Myometrial cell (primary cell): ENCODE data around the genes NUDT2 and SIT1.

DNA sequence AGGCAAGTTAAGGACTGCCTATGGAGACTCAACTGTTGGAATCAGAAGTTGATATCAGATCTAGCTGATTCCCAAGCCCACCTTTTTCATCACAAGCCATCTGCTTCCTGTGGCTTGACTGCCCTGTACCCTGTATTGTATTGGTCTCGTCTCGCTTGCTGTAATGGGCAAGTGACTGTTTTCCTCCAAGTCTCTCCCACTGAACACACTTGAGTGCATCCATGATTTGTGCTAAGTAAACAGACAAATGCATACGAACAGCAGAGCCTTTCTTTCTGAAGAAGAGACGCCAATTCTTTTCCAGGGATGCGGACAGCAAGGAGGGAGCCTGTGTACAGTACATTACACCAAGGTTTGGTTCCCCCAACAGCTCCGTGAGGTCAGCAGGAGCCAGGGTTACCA, 1.4 kb downstream of the BAG1 start:
- RAMPAGE, long total RNA, result no peak

GRCh38 chr9:33391052-33391986, 11.0 kb downstream of the AQP7 start:
- RAMPAGE, long total RNA, result no peak

DNA sequence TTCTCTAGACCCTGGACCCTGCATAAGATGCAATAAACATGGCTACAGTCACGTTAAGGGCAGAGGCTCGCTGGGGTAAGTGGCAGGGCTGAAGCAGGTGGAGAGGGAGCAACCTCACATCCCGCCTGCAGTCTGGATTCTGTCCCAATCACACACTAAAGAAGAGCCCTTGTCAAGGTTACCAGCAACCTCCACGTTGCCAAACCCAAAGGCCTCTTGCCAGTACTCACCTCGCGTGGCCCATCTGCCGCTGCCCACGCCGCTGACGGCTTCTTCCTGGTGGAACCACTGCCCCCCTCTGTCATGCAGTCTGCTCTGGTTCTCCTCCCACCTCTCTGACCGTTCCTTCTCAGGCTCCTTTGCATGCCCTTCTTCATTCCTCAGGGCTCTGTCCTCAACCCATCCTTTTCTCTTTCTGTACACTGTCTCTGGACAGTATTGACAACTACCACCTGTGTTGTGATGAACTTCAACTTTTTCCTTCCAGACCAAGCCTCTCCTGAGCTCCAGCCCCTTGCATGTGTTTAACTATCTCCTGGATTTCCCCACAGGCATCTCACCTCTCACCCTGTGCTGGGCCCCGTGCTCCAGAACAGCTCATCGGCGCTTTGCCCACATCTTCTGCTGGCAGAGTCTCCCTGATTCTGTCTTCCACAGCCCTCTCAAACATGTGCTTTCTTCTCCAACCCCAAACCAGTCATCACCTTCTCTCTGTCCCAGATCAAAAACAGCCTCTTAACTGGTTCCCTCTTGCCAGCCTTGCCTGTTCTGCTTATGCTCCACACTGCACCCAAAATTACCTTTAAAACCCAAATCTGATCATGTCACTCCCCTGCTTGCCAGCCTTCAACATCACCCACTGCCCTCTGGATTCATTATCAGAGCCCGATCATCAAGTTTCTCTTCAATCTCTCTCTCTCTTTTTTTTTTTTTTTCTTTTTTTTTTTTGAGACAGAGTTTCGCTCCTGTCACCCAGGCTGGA, 8.5 kb downstream of the AQP7 start:
- RAMPAGE, long total RNA, result no peak

DNA sequence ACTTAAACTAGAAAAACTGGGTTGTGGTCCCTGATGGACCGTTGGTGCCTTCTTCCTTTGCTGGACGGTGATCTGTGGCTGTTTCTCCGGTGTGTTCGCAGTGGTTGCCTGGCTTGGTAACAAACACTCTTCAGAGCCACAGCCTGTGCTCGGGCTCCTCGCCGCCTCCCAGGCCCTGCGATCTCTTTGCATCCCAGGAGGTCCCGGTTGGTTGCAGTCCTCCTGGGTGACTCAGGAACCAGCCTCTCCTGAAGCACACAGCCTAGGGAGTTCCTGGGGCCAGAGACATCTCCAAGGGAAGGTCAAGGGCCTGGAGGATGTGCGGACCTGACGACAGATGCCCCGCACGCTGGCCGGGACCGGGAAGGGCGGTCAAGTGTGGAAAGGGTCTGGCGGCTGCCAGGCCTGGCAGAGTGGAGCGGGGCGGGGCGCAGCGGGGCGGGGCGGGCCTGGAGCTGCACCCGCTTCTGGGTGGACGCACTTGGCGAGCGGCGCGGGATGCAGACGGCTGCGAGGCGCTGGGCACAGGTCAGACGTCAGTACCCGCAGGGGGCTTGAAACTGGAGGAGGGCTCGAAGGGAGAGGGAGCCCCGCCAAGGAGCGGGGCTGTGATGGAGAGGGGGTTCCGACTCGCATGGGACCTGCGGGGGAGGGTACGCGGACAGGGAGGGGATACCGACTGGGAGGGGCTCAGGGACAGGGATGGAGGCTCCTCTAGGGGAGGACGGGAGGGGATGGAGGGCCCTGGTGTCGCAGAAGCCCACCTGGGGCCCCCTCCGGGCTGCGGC, 45.0 kb upstream of the PRSS3 start:
- RAMPAGE, long total RNA, result start-site peak on the plus strand centred at position 474 of the sequence, 67 bp wide, 164 and 816 reads in 2 replicates

GRCh38 chr9:33867928-33868751, 51.2 kb downstream of the UBE2R2 start:
- RAMPAGE, long total RNA, result no peak

DNA sequence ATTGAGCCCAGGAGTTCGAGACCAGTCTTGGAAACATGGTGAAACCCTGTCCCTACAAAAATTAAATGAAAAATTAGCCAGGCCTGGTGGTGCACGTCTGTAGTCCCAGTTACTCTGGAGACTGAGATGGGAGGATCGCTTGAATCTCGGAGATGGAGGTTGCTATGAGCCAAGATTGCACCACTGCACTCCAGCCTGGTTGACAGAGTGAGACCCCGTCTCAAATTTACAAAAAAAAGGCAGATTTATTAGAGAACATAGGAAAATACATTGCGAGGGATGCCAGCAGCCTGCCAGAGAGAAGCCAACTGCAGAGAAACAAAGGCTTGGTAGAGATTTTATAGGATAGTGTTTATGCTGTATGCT, 61.4 kb downstream of the UBE2R2 start:
- RAMPAGE, long total RNA, result no peak

GRCh38 chr9:34188892-34189344, 10.1 kb downstream of the UBAP1 start:
- RAMPAGE, long total RNA, result no peak

DNA sequence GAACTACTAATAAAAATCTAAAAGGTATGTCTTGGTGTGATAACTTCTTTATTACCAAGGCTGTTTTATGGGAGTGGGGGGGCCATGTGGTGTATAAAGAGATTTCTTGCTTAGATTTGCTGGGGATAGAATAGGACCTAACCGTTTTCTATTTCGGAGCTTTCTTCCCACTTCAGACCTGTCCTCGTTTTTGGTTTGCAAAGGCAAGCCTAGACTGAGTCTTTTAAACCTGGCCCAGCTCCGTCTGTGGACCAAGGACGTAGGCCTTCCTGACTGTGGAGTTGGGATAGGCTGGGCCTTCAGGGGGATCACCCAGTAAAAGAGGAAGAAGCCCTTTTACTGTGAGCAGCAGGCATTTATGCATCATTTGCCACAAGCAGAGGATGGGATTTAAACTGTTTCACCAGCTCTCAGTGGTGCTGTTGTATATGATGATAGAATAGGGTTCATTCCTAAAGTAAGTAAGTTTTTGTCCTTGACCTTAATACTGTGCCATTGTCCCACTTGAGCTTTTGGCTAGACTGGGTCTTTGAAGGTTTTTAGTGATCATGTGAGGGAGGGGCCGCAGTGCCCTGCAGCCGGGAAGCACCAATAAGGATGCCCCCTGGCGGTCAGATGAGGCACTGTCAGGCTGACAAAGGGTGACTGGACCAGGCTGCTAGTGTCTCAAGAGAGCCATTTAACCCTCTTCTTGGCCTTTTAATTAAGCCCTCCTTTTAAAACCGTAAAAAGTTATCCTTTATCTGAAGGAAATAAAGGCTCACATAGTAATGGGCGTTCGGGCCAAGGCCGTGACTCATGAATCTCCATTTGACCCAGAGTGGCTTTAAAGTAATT, 73.9 kb downstream of the UBAP1 start:
- RAMPAGE, long total RNA, result no peak

- RAMPAGE, long total RNA, result start-site peak on the minus strand at chr9:34329197-34329315, 35 and 92 reads in 2 replicates; start-site peak on the plus strand at chr9:34329565-34329589, 259 and 296 reads in 2 replicates
Observed at GRCh38 chr9:34328897-34330000, at the start of gene NUDT2. TSS of gene NUDT2 (plus strand) at chr9:34329569.

GRCh38 chr9:34580033-34580543, 9.4 kb downstream of the CNTFR start:
- RAMPAGE, long total RNA, result no peak

DNA sequence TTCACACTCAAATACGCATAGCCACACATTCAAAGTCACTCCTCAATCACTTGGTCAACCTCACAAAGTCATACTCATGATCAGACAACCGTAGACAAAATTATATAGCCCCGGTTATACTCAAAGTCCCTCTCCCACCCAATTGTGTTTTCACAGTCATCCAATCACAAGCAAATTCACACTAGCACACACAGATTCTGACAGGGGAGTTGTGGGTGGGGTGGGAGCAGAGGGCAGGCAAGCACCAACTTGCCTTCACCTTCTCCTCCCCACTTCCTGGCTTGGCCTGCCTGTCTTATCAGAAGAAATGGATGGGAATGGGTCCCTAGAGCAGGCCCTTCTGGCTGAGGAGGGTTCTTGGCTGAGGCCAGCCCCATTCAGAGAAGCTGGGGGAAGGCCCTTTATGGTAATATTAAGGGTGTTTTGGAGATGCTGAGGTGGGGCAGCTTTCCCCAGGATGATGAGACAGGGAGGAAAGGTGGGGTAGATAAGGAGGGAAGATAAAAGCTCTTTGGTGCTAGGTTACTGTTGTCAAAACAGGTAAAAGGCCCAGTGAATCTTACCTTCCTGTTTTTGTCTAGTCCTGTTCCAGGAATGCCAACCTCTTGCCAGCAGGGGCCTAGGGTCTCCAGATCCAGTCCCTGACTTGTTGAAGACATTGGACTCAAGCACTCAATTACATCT, 625 bp upstream of the CCL27 start:
- RAMPAGE, long total RNA, result no peak

GRCh38 chr9:34809407-34810135, 80.3 kb upstream of the FAM205A start:
- RAMPAGE, long total RNA, result no peak

GRCh38 chr9:35066504-35067243, 5.8 kb downstream of the VCP start:
- RAMPAGE, long total RNA, result no peak

DNA sequence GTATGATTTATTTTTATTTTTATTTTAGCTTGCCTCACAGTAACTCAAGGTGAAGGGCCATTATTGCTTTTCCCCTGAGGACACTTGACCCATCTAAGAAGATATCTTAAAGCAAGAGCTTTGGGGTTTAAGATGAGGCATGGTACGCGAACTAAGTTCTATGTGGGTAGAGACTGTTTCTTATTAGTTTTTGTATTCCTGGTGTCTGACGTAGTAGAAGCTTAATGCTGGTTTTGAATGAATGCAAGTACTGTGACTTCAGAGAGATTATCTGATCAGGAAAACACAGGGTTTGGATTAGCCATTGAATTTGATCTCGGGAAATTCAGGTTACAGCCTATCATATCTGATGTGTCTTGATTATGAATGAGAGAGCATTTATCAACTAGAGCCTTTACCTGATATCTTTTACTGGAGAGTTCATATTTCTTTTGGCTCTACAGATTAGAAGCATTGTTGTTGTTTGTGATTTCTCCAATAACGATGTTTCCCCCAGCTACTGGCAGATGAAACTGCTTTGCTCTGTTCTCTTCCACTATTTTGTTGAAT, 1.1 kb downstream of the UNC13B start:
- RAMPAGE, long total RNA, result no peak

DNA sequence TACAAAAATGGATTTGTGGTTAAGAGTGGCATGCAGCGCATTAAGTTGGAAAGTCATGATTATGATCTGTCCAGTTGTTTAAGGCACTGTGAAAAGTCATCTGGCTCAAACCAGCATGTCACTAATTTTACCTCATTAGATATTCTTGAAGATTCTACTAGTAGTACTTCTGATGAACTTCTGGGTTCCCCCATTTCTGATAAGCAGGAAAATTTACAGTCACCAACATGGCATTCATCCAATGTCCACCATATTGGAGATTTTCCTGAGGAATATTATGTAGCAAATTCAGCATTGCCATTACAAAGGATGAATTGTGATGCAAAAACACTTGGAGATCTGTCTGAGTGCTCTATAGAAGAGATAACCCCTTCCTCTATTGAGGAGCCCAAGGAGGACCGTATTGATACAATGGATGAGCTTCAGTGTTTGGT, 138.6 kb downstream of the UNC13B start:
- RAMPAGE, long total RNA, result no peak

GRCh38 chr9:35489092-35489325, 902 bp upstream of the RUSC2 start:
- RAMPAGE, long total RNA, result no peak

DNA sequence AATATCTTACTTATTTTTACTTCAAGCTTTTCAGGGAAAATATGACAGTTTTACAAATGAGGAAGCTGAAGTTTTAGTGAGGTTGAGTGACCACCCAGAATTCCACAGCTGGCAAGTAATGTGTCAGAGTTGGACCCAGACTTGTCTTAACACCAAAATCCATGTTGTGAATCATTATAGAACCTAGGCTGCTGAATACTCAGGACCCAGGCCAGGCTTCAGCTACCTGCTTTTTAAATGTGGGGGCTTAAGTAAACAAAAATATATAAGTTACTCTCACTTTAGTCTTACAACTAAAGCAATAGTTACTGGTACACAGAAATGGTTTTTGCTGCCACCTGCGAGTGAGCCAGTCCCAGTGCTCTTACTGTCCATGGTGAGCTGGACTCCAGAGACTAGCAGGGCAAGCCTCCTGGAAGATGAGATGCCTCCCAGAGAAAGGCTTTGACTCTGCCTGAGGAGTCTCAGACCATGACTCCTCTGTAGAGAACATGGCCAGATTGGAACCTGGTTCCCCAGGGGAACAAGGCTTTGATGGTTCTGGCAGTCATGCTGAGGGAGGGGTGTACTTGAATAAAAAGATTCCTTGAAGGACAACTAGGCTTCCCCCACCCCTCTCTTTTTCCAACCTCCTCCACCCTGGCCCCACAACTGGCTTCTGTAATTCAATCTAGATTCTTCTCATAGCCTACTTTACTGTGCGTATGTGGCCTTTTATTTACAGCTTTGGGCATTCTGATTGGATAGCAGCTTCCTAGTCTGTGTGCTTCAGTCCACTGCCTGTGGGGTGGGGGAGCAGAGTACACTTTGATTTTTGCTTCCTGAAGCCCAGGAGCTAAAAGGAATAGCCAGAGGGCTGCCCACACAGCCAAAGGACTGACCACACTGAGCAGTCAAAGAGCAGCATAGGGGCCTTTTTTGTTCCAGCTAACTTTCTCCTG, 30.2 kb downstream of the RUSC2 start:
- RAMPAGE, long total RNA, result no peak

DNA sequence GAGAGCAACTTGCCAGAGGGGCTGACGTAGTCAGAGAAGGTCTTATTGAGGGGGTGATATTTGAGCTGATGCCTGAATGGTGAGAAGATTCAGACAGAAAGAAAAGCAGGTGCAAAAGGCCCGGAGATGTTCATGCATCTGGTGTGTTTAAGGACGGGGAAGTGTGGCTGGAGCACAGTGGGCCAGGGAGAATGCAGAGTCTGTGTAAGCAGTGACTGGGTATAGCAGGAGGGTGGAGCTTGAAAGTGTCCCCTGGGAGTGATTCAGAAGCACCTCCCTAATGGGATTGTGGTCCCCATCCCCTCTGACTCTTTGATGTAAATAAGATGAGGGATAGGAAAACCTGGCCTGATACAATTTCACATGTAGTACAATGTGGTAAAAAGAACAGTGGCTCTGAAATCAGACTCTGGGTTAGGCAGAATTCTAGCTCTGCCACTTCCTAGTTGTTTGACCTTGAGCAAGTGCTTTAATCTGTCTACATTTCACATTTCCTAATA, 10.1 kb downstream of the FAM166B start:
- RAMPAGE, long total RNA, result no peak

DNA sequence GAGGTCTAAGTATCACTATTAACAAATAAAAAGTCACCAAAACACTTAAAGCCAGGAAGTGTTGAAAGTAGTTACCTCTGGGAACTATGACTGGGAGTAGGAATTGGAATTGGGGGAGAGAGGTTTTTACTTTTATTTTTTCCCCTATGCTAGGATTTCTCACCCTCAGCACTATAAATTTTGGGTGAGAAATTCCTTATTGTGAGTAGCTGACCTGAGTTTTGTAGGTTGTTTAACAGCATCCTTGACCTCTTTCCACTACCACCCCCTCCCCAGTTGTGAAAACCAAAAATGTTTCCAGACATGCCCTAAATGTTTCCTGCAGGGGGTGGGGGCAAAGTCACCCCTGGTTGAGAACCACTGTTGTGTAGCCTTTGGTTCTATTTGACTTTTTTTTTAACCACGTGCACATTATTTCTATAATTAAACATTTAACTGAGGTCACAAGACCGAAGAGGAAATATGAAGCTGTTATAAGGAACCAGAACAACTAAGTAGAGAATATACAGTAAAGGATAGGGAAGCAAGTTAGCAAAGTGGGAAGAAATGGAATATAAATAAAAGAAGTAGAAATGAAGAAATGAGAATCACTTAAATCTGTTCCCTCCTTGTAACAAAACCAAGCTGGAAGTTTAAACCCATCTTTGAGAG, 14.7 kb downstream of the SIT1 start:
- RAMPAGE, long total RNA, result no peak

GRCh38 chr9:35650467-35651450, at the start of gene SIT1:
TSS of gene SIT1 (minus strand) at chr9:35650931.
- RAMPAGE, long total RNA, result no peak